Skeletal muscle satellite cell (primary cell): ENCODE measurements around the gene IL27.

- CAGE, long polyA plus RNA: no peak
Measured at GRCh38 chr16:24947198-24947852, 67.8 kb downstream of the ARHGAP17 start.

GRCh38 chr16:24954429-24954996 lies 60.7 kb downstream of the ARHGAP17 start:
- CAGE, long polyA plus RNA: no peak

DNA sequence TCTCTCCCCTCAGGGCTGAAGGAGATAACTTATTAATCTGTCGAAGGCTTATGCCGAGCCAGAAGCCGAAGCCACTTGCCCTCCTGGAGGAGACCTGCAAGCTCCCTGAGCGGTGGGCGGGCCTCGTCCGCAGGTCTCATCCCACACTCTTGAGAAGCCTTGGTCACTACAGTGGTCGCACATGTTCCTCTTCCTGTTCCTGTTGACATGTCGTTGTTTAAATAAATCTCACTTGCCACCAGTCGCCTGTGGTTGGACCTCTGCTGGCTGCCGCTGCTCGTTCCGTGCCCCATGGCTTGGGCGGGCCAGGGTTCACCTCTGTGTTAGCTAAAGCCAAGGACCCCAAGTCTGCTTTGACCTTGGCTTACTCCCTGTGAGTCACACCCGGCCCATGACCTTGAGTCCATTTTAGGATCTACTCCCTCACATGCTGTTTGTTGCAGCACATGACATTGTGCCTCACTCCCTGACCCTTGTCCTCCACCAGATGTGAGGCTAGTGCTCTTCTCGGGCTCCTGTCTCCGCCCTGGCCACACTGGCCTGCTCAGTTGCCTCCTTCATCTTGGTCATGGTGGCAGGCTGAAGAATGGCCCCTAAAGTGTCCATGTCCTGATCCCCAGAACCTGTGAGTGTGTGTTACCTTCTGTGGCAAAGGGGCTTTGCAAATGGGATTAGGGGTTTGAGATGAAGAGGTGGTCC lies 38.6 kb upstream of the AQP8 start:
- CAGE, long polyA plus RNA: no peak

GRCh38 chr16:25260934-25261864 lies 3.6 kb upstream of the ZKSCAN2 start:
- CAGE, long polyA plus RNA: no peak

- CAGE, long polyA plus RNA: no peak
Measured at GRCh38 chr16:27109565-27110781, 43.2 kb downstream of the C16orf82 start.

GRCh38 chr16:27221889-27222665 lies 18.8 kb downstream of the KDM8 start:
- CAGE, long polyA plus RNA: no peak

DNA sequence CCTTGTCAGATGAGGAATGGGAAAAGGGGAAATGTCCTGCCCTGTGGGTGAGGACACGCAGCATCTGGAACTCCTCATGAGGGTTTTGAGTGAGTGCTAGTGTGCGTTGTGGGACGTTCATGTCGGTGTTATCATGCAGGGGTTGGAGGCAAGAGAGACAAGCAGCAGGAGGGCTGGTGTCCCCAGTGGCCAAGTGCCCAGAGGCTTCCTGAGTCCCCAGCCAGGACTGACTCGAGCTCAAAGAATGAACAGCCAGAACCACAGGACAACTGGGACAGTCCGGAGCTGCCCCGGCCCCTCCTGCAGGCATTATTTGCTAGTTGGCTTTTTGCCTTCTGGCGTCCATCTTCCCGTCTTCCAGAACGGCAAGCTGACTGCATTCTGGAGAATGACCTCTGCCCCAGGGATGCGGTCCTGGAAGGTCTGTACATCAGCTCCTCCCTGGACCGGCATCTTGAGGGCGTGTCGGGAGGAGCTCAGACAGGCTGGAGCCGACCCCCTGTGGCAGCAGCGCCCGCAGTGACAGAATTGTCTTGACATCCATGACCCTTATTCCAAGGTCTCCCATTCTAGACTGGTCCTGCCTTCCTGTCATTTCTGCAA lies 19.5 kb downstream of the KDM8 start:
- CAGE, long polyA plus RNA: no peak

DNA sequence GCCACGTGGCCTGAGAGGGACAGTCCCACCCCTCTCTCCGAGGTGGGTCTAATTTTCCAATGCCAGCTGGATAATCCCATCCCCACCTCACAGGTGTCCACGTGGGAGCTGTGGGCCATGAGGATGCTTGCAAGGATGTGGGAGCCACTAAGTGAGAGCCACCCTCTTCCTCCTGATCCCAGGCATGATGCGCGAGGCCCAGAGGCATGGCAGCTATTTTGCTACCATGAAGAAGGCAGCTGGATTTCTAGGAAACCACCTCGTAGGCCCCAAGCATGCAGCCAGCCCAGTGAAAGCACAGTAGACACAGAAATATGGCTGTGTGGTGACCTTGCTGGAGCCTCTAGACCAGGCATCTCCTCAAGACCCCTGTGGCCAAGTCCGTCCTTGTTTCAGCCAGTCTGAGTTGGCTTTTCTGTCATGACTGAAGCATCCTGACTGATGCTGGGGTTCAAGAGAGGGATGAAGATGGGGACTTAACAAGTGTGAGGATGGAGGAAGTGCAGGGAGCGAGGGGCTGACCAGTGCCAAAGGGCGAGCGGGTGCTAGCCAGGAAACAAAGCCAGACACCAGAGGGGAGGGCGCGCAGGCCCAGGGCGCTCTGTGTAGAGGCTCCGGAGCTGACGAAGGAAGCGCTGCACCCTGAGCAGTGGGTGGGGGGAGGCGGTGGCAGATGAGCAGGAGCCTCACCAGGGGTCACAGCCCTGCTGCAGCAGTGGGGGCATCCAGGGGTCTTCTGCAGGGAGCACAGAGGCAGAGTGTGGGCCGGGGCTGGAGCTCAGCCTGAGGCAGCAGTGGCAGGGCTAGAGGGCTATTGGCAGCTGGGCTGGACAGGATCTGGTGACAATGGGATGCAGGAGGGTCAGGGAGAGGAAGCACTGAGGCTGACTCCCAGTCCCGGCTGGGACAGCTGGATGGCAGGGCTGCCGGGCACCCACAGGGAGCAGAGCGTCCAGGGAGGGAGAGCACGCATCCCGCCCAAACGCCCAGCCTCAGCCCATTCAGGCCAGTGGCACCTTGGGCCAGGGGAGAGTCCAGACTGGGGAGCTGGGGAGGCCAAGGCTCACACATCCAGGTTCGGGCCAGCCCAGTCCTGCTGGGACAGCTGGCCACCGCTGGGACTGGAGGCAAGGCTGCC lies 20.7 kb downstream of the KDM8 start:
- CAGE, long polyA plus RNA: no peak

GRCh38 chr16:27225835-27226381 lies 22.6 kb downstream of the KDM8 start:
- CAGE, long polyA plus RNA: no peak

DNA sequence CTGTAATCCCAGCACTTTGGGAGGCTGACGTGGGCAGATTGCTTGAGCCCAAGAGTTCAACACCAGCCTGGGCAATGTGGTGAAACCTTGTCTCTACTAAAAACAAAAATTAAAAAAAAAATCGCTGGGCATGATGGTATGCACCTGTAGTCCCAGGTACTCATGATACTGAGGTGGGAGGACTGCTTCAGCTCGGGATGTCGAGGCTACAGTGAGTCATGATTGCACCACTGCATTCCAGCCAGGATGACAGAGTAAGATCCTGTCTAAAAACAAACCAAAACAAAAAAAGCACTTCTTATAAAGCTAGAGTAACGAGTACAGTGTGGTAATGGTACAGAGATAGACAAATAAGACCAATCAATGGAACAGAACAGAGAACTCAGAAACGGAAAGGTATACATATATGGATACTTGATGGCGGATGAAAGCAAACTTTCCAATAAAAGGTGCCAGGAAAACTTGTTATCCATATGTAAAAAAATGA lies 4.4 kb downstream of the NSMCE1 start:
- CAGE, long polyA plus RNA: no peak

- CAGE, long polyA plus RNA: no peak
Measured at GRCh38 chr16:27315949-27316330, 2.2 kb downstream of the IL4R start.

- CAGE, long polyA plus RNA: no peak
Measured at GRCh38 chr16:27346178-27347000, 32.6 kb downstream of the IL4R start.

DNA sequence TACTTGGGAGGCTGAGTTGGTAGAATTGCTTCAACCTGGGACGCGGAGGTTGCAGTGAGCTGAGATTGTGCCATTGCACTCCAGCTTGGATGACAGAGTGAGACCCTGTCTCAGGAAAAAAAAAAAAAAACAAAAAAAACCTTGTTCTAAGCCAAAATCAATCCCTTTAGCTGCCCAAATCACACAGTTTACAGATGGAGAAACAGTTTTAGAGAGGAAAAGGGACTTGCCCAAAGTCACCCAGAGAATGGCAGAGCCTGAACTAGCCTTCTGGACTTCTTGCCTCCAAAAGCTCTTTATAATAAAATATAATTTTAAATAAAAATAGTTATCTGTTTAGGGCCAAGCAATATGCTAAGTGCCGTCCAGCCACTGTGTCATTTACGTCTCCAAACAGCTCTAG lies 35.6 kb upstream of the IL21R start:
- CAGE, long polyA plus RNA: no peak

GRCh38 chr16:27367413-27368406 lies 34.3 kb upstream of the IL21R start:
- CAGE, long polyA plus RNA: no peak

- CAGE, long polyA plus RNA: no peak
Measured at GRCh38 chr16:27407842-27408522, 6.0 kb downstream of the IL21R start.

DNA sequence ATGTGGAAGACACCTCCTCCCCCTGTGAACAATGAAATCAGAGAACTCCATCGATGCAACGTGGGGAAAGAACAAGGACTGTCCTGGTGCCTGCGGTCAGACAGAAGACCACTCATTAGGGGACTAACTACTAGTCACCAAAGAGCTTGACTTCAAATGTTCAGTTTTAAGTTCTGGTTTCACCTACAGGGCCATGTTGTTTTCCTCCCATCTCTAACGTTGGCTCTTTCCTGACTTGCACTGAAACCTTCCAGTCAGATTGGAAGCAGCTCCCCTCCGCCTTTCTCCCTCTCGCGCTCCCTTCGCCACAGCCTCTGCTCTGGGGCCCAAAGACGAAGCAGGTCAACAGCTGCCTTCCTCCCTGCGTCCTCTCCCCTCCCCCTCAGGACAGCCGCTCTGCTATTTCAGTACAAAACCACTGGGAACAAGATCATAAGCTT lies 17.4 kb downstream of the GTF3C1 start:
- CAGE, long polyA plus RNA: no peak

DNA sequence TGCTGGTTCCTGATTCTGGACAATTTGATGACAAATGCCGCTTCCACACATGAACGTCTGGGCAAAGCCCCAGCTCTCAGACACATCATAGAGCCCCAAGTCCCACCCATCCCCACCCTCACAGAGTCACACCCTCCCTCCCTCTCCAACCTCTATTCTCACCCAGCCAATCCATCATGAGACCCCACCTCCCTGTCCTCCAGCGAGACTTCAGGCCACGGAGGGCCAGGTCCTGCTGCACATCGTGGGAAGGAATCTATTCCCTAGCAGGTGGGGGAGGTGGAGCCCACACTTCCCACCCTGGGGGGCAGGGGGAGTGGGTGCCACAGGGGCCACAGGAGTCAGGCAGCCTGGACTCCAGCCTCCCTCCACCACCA lies 33.8 kb upstream of the GSG1L start:
- CAGE, long polyA plus RNA: no peak

- CAGE, long polyA plus RNA: no peak
Measured at GRCh38 chr16:28136647-28137496, 73.4 kb upstream of the GSG1L start.

- CAGE, long polyA plus RNA: no peak
Measured at GRCh38 chr16:28188218-28189103, 23.3 kb downstream of the XPO6 start.

- CAGE, long polyA plus RNA: no peak
Measured at GRCh38 chr16:28506455-28507329, at the start of gene IL27. Gene IL27 (minus strand): TSS chr16:28506834.